Daoy (cell line): ENCODE measurements around the gene EBF1.

GRCh38 chr5:155136902-155137355, 123.4 kb downstream of the KIF4B start:
- RAMPAGE, long total RNA = no peak

- RAMPAGE, long total RNA = no peak
Observed at GRCh38 chr5:156595310-156595878, 254.7 kb upstream of the PPP1R2B start.

- RAMPAGE, long total RNA = no peak
Observed at GRCh38 chr5:157256471-157257133, 9.3 kb upstream of the CYFIP2 start.

- RAMPAGE, long total RNA = no peak
Observed at GRCh38 chr5:157271511-157272407, 5.8 kb downstream of the CYFIP2 start.

DNA sequence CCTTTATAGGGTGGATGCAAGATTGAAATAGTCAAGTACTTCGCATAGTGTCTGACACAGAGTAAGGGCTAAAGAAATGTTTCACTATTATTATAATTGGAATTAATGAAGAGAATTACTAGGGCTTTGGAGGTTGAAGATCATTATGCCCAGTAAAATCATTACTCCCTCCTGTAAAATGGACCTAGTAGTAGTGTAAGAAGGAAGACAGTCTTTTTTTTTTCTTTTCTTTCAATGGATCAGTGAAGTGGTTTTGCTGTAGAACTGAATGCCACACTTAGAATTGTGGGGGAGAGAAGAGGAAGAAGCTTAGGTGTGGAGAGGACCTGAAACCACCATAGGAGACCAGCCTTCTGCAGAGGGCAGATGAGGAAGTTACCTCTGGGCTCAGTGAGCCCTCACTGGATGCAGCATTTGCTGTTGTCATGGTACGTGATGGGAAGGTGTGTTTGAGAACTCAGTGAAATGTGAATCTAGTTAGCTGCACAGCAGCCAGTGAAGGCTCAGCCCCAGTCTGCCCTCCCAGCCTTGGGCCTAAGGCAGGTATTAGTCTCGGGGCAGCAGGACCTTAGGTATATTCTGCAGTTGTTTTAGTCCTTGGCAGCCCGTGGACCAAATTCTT, 17.4 kb downstream of the CYFIP2 start:
- RAMPAGE, long total RNA = no peak

DNA sequence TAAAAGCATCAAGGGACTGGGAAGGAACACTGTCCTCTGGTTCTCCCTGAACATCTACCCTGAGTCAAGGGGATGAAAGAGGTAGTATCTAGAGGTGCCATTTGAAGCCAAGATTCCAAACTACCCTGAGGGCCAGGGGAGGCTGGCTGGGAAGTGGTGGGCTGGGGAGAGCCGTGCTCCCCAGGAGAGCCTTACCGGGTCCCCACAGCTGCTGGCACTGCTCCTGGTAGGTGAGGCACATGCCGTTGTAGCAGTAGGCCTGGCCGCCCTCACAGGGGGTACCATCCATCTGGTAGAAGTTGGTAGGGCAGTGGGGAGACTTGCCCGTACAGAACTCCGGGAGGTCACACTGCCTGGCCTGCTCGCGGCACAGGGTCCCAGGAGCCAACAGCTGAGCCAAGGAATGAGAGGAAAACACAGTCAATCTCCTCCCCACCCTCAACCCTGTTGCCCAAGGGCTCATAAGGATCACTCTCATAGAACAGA, 36.7 kb downstream of the NIPAL4 start:
- RAMPAGE, long total RNA = no peak

- RAMPAGE, long total RNA = no peak
Observed at GRCh38 chr5:157500046-157500421, 40.0 kb downstream of the NIPAL4 start.

GRCh38 chr5:157501820-157502922, 42.2 kb downstream of the NIPAL4 start:
- RAMPAGE, long total RNA = no peak

GRCh38 chr5:157535160-157535964, 40.2 kb downstream of the ADAM19 start:
- RAMPAGE, long total RNA = no peak

DNA sequence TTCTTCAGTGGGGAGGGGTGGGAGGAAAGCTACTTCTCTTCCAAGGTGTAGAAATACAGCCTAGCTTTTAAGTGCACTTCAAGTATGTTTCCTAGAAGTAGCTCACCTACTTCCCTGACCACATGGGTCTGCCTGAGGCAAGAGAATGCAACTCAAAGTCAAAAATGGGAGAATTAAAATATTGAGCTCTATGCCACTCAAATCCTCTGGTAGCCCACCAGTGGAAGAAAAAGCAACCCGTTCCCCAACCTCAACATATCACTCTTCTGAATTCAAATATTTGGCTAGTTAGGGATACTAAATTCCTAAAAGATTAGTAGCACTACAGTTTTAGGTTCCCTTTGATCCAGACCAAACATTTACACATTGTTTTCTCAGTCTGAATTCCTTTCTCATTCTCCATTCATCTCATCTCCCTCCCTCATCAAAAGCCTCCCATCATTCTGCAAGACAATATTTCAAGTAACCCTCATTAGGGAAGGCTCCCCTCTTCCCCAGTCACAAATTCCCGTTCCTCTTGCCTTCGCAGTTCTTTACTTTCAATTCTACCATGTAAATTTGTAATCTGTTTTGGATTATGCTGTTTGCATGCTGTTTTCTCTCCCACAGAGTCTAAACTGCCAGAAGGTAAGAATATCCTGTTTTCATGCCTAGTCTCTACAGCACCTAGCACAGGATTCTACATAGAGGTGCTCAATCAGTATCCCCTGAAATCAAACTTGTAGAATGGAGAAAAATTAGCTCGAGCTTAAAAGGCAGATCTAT, 26.3 kb downstream of the ADAM19 start:
- RAMPAGE, long total RNA = no peak

GRCh38 chr5:157802690-157803235, 56.2 kb downstream of the CLINT1 start:
- RAMPAGE, long total RNA = no peak

DNA sequence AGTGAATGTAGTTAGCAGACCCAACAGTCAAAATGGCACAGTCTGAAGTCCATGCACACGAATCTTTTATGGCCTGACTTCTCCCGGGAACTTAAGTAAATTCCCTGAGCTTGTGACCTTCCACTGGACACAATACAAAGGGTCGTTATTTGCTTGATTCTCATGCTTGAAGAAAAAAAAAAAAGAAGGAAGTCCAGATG, 616.5 kb downstream of the EBF1 start:
- RAMPAGE, long total RNA = no peak

- RAMPAGE, long total RNA = no peak
Observed at GRCh38 chr5:158485477-158486063, 614.1 kb downstream of the EBF1 start.

DNA sequence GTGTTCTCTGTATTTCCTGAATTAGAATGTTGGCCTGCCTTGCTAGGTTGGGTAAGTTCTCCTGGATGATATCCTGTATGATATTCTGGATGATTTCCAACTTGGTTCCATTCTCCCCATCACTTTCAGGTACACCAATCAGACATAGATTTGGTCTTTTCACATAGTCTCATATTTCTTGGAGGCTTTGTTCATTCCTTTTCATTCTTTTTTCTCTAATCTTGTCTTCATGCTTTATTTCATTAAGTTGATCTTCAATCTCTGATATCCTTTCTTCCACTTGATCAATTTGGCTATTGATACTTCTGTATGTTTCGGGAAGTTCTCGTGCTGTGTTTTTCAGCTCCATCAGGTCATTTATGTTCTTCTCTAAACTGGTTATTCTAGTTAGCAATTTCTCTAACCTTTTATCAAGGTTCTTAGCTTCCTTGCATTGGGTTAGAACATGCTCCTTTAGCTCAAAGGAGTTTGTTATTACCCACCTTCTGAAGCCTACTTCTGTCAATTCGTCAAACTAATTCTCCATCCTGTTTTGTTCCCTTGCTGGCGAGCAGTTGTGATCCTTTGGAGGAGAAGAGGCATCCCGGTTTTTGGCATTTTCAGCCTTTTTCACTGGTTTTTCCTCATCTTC, 153.9 kb downstream of the EBF1 start:
- RAMPAGE, long total RNA = no peak

GRCh38 chr5:158985861-158986150, 113.9 kb downstream of the EBF1 start:
- RAMPAGE, long total RNA = no peak

GRCh38 chr5:159002893-159003410, 96.8 kb downstream of the EBF1 start:
- RAMPAGE, long total RNA = no peak

DNA sequence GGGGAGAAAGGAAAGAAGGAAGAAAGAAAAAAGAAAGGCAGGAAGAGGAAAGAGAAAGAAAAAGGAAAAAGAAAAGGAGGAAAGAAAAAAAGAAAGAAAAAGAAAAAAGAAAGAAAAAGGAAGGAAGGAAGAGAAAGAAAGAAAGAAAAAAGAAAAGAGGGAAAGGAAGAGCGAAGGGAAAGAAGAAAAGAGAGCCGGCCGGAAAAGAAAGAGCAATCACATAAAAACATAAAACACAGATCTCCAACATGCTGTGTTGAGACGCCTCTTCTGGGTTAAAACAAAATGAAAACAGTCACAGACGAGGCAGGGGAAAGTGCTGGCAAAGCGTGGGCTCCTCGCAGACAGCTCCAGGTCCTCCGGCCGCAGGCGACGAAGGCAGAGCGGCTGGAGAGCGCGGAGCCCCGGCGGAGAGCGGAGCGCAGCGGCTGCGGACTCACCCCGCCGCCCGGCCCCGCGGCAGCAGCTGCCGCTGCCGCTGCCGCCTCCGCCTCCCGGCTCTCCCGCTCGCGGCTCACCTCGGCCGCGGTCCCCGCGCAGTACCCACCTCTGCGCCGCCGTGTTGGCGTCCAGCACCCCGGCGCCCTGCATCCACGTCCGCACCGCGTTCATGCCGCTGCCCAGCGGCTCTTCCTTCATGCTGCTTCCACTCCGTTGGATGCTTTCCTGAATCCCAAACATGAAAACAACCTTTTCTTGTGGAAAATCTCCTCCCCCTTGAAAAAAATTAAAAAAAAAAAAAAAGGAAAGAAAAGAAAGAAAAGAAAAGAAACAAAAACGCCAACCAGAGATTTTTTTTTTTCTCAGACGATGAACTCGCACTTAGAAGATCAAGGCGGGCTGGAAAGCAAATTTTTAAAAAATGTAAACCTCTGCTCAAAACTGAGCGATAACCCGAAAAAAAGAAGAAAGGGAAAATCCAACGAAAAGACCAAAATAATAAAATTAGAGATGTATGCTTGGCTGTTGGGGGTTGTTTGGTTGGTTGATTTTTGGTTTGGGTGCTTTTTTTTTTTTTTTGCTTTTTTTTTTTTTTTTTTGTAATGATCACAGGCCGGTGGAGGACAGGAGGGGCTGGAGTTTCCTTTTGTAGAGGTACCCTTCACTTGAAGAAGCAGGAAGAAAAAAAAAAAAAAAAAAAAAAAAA, at the start of gene EBF1:
EBF1 (minus strand) TSS at position 1,119 of the 1,147 bp plus-strand sequence.
- RAMPAGE, long total RNA = no peak

DNA sequence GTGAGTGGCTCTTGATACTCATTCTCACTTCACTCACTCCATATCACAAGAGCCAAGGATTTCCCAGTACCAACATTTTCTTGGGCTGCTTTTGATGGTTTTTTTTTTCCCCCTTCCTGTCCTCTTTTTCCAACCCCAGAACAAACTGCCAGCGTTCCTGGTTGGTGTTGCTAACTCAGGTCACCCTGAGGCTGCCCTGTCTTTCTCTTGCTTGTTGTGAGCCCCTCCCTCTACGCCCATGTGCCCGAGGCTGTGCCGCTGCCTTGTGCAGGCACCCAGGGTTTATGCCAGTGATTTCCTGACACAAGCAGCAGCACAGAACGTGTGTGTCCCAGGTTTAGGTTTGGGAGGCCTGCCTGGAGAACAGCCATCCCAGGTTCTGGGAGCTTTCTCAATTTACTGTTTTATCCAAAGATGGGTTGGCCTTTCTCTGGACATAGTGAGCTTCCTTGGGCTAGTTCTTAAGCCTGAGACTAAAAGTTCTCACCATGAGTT, 53.8 kb downstream of the TTC1 start:
- RAMPAGE, long total RNA = no peak

- RAMPAGE, long total RNA = no peak
Observed at GRCh38 chr5:160132908-160134181, 14.1 kb upstream of the PWWP2A start.

DNA sequence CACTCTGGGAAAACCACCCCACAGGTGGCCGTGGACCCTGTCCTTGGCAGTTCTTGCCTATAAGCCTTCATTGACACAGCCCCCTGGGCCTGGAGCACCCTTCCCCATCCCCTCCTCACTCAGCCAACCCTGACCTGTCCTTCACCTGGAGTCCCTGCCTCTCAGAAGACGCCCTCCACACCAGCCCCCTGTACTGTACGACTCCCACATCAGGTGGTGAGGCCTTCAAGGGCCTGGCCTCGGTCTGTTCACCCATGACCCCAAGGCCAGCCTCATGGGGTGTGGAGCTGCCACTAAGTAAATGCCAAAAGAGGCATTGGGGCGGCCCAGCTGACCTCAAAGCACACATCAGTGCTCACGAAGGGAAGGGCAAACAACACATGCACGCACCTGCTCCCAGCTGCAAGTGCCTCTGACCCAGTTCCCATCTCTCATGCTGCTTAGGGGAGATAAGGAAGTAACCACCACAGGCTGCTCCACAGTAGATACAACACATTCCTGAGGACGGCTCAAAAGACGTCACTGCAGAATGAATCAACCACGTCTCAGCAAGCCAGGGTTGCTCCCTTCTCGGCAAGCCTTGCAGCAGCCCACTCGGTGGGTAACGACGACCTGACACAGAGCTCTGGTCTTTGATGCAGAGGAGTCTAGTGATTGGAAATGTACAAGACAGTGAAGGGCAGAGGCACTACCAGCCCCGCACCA, 31.5 kb downstream of the FABP6 start:
- RAMPAGE, long total RNA = no peak